ENCODE data around the gene NKX2-1.

GRCh38 chr14:32076732-32077206, 335 bp upstream of the ARHGAP5 start:
- PRO-cap, result bidirectional peak, plus-strand start at chr14:32076759, minus-strand start at chr14:32076585; bidirectional peak, plus-strand start at chr14:32077078, minus-strand start at chr14:32076827
- RAMPAGE, long total RNA, 4 experiments, result start-site peak on the plus strand in 4 of 4 experiments, at chr14:32076967-32077041 at its widest, 98 to 203 reads per replicate

GRCh38 chr14:32091427-32092235, 14.5 kb downstream of the ARHGAP5 start:
- PRO-cap, result no peak
- RAMPAGE, long total RNA, 4 experiments, result no peak in any of the 4 experiments

DNA sequence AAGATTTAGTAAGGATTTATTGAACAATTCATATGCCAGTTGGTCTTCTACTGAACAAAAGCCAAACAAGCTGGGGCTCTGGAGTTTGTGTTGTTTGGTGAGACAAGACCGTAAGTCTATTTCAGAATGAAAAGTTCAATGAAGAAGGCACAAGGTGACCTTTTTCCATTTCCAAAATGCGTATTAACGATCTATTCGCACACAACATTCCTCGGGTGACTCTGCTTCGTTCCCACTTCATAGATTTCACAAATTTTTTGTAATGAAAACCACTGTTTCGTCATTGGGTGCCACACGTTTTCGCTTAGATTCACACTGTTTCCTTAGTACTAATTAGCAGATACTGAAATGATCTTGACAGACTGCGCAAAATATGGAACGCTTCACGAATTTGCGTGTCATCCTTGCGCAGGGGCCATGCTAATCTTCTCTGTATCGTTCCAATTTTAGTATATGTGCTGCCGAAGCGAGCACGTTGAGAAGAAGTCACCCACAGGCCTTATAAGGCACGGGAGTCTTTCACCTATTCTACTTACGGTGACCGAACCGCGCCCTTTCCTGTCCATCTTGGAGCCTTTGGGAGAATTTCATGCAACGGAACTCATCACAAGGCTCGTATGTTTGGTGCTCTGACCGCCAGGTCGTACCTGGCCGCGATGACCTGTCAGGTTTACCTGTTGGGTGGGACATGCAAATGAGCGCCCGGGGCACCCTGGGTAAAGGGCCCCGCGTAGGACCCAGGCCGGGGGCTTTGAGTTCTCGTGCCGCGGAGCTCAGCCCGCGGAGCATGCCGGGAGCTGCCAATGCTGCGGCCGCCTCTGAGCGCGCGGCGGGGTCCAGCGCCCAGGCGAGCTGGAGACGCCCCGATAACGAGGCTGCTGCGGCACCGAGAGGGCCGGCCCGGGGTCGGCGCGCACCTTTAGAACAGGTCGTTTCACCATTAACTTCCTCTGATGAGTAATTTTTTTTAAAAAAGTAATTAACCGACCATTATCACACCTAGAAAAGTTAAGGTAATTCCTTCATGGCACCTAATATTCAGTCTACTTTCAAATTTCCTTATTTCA, 126.0 kb upstream of the AKAP6 start:
- PRO-cap, result unidirectional peak, plus-strand start at position 803 of the sequence
- RAMPAGE, long total RNA, 4 experiments, result start-site peak on the plus strand in 4 of 4 experiments, centred at positions 808 to 835 of the sequence, 13 to 40 reads per replicate; start-site peak on the minus strand in 1 of 4 experiments, centred at position 463 of the sequence, 42 reads per replicate

DNA sequence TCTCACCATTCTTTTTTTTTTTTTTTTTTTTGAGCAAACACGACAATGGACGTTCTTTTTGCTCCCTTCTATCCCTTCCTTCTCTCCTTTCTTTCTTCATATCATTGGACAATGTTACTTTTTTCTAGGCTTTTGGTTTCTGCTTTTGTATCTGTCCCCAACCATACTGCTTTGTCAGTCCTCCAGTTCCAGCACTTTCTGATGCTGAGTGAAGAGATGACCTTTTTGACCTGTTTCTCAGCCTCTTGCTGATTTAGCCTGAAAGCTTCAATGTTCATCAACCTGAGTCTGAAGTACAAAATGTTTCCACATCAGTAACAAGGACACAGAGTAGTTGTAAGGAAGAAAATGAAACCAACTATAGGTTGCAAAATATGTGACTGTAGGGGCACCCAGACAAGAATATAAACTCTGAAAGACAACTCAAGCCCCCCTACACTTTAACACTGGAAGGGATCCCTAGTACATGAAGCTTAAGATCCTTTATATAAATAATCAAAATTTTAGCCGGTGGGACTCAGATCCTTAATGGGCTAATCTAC, 25.2 kb upstream of the AKAP6 start:
- PRO-cap, result no peak
- RAMPAGE, long total RNA, 4 experiments, result no peak in any of the 4 experiments

GRCh38 chr14:32433308-32433931, 104.3 kb downstream of the AKAP6 start:
- PRO-cap, result no peak
- RAMPAGE, long total RNA, 4 experiments, result start-site peak on the plus strand in 2 of 4 experiments, at chr14:32433422-32433490 at its widest, 56 to 255 reads per replicate

GRCh38 chr14:32472381-32473217, 143.5 kb downstream of the AKAP6 start:
- PRO-cap, result unidirectional peak, minus-strand start at chr14:32472806
- RAMPAGE, long total RNA, 4 experiments, result no peak in any of the 4 experiments

- PRO-cap, result no peak
- RAMPAGE, long total RNA, 4 experiments, result no peak in any of the 4 experiments
Measured at GRCh38 chr14:32574056-32574488, 245.0 kb downstream of the AKAP6 start.

DNA sequence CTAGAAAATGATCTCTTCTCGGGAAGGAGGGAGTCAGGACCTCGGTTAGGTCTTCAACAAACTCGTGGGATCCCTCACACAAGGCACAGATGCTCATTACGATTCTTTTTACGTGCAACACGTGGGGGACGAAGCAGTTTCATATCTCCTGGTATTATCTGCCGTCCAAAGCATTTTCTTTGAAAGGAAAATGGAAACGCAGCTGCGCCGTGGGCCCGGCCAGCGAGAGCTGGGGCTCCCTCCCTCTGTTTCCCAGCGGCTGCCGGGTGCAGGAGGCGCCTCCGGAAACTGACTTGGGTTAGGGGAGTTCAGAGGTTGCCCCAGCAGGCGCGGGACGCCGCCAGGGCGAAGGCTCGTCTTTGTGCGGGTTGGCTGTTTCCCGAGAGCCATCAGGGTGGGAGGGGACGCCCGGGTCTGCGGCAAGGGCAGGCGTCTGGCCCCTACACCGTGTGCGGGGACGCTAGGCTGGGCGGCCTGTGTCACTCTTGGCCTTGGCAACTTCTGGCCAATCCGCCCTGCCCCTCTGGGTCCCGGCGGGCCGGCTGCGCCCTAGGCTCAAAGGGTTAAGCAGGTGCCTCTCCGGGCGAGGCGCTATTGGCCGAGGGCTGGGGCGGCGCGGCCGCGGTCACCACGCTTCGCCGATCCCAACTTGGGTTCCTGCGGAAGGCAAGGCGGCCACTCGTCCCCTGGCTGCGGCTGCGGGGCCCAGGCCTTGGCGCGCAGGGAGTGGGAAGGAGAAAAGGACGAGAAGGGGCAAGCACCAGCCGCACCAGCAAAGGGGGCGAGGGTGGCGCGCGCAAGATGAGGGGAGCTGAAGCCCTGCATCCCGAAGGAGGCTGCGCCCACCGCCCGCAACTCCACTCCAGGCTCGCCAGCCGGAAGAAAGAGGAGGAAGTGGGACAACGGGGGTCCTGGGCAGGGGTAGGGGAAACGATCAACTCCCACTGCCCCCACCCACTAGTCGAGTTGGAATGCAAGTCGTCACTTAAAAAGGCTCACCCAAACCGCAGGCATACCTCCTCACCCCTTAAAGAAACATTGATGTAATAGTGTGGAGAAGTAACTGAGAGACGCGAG, 5.6 kb upstream of the NPAS3 start:
- PRO-cap, result bidirectional peak, plus-strand start at position 652 of the sequence, minus-strand start at position 490 of the sequence
- RAMPAGE, long total RNA, 4 experiments, result start-site peak on the plus strand in 1 of 4 experiments, centred at position 645 of the sequence, 10 reads per replicate

DNA sequence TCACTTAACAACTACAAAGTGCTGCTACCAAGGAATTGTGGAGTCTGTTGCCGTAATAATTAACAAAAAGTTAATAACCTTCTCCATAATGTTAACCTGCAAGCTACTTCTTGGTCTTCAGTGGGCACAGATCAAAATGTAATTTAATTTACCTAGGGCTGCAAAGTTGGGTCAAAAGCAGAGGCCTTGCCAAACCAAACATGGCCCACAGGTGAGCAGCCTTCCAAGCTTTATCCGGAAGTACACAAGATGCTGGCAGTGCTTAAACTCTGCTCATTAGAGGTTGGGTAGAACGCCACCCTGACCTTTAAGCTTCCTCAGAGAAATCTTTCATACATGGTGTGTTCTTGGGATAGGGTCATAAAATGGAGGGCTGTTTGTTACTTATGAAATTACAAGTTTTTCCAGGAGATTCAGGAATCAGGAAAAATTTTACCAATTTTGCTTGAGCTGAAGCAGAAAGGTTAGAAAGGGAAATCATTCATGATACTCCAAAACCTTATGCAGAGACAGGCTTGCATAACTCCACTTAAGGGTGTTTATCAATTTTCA, 7.3 kb downstream of the EGLN3 start:
- PRO-cap, result no peak
- RAMPAGE, long total RNA, 4 experiments, result no peak in any of the 4 experiments

DNA sequence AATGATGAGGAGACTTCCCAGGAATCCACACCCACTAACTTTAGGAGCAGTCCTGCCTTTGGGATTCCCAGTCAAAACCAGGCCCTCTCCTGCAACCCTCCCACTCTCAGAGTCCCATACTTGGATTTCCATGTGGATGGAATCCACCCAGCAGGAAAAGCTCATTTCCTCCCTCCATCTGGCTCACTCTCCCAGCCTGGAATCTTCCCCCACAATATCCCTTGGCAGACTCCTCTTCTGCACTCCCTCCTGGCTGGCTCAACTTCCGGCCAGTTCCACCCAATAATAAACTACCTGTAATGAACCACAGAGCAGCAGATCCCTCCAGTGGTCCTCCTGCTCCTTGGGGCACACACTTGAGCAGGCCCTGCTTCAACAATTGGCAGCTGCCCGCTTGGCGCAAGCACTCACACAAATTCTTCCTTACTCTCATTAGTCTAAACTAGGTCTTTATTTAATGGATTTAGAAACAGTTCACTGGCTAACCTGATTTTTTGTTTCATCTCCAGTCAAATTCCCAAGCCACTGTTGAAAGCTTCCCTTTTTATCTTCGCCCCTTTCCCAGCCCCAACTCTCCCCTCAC, 102.9 kb upstream of the EGLN3 start:
- PRO-cap, result no peak
- RAMPAGE, long total RNA, 4 experiments, result no peak in any of the 4 experiments

- PRO-cap, result no peak
- RAMPAGE, long total RNA, 4 experiments, result no peak in any of the 4 experiments
Measured at GRCh38 chr14:35154067-35154410, 31.7 kb downstream of the PRORP start.

- PRO-cap, result no peak
- RAMPAGE, long total RNA, 4 experiments, result no peak in any of the 4 experiments
Measured at GRCh38 chr14:35285189-35285833, 6.9 kb upstream of the PSMA6 start.

- PRO-cap, result no peak
- RAMPAGE, long total RNA, 4 experiments, result start-site peak on the minus strand in 1 of 4 experiments, at chr14:35402412-35402834 at its widest, 30 to 201 reads per replicate
Measured at GRCh38 chr14:35402240-35402950, 2.2 kb downstream of the NFKBIA start.

DNA sequence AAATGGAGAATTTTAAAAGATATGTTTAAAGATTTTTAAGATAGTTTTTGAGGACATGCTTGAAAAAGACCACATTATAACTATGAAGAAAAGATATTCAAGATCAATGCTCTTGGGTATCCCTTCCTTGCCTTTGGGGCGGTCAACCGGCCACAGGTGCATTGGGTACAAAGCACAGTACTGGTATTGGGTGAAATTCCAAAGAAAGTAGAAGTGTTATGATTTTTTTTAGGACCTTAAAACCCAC, 195.7 kb downstream of the MBIP start:
- PRO-cap, result no peak
- RAMPAGE, long total RNA, 4 experiments, result no peak in any of the 4 experiments

DNA sequence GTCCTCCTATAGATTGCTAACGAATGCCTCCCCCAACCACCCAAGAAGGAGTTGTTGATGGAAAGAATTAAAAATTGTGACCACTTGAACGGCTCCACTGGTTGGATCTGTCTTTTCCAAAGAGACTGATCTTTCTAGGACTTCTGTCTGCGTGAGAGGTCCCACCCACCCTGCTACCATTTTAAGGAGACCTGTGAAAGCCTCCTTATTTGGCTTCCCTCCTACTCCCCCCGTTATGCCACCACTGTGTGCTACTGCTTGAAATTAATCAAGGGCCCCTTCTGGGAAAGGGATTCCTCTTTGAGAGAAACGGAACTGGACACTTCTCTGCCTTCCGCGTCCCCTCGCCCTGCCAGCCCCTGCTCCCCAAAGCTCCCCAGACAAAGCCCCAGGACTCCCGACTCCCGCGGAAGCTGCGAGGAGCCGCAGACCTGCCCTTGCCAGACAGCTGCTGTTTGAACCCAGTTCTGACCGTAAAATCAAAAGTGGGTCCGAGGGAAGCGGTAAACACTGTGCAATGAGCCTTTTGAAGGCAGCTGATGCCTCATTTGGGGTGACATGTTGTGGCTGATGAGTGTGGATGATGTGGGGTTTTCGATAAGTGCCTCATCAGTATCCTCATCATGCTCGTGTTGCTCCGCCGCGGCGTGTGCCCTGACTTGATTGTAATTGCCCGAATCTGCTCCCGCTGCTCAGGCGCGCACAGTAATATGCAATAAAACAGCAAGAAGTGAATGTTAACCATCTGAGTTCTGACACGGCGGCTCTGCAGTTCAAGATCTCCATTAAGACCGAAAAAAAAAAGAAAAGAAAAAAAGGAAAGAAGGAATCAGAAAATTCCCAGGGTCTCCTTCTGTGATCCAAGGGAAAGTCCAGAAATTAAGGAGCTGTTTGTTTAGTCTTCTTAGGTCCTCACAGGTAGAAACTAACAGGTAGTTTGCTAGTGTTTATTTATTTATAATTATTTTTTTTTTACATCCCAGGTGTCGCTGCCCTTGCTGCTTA, 48.2 kb downstream of the MBIP start:
- PRO-cap, result no peak
- RAMPAGE, long total RNA, 4 experiments, result no peak in any of the 4 experiments

DNA sequence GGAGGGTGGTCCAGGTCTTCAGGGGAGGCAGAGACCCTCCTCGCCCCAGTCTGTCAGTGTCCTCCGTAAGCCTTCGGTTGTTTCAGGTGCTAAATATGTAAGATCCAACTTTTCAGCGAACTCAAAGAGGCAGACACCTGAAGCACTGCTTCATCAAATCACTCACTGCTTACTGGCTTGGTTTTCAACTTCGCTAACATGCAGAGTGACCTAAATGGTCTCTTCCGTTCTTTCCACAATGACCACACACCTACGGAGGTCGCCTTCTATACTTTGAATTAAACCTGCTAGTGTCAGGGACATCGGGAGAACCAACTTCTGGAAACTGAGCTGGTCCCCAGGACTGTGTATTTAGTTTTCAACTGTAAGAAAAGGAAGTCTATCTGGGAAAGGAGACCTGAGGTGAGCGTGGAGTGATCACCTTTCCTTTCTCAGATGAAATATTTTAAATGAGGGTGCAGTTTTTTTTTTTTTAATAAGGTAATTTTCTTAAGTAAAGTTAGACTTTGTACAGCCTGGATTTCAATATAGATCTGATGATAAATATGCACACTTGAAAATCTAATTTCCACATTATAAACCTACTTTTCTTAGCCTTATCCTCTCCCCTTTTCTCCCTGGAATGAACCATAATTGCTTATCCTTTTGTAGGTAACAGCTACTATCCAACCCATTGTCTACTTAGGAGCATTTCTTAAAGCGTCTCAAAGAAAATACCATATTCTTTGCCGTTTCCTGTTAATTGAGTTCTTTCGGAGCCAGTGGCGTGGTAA, 47.3 kb downstream of the MBIP start:
- PRO-cap, result no peak
- RAMPAGE, long total RNA, 4 experiments, result no peak in any of the 4 experiments

DNA sequence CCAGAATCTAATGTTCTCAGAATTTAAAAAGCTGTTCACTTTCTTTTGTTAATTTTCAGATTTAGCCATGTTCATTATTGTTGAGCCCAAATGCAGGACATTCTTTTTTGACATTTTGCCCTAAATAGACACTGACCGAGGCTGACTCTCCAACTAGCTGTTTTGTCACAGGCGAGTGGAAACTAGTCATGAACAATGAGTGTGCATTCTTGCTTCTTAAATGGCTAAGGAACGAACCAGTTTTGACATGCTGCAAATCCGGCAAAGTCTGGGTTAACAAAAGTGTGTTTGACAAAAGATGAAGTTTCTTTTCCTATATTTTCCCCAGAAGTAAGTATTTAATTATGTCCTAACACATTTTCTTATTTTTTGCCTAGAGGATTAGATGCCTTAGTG, 40.6 kb downstream of the MBIP start:
- PRO-cap, result no peak
- RAMPAGE, long total RNA, 4 experiments, result no peak in any of the 4 experiments

DNA sequence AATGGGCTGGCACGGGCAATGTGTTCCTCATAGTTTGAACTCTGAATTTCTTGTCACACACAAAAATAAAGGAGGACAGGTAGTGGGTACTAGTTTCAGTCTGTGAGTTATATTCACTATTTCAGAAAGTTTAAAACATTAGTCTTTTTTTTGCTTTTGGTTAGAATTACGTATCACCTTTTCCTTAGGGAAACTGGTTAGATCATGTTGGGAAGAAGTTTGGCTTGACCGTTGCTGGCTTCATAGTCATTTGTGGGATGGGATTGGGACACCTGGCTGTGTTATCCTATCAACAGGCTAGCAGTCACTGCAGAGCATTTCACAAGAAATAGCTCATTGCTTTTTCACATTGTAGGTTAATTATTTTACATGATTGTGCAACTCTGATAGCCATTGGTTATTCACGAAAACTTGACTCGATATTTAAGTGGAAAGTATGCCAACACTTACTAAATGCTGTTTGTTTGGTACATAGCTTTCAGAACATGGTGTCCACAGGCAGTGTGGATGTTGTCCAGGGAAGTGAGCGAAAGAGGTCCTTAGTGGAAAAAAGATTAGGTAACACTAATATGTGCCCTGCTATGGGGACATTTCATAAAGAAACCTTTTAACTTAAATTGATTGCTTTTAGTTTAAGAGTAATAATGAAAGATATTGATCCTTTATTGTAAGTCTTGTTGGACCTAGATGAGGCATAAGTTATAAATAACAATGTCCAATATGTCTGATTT, 89.4 kb downstream of the NKX2-1 start:
- PRO-cap, result no peak
- RAMPAGE, long total RNA, 4 experiments, result no peak in any of the 4 experiments

GRCh38 chr14:36507078-36507759, 12.8 kb downstream of the NKX2-1 start:
- PRO-cap, result no peak
- RAMPAGE, long total RNA, 4 experiments, result no peak in any of the 4 experiments

GRCh38 chr14:36520023-36520899, at the start of gene NKX2-1:
NKX2-1 (minus strand) TSS chr14:36520232.
- PRO-cap, result no peak
- RAMPAGE, long total RNA, 4 experiments, result no peak in any of the 4 experiments